Glomerular endothelial cell (primary cell): ENCODE measurements around a stretch of chr20.

- RAMPAGE, long total RNA, result no peak
Measured at GRCh38 chr20:19075240-19075556, 137.2 kb upstream of the SLC24A3 start.

GRCh38 chr20:19213851-19214603 lies 1.6 kb downstream of the SLC24A3 start:
- RAMPAGE, long total RNA, result no peak

DNA sequence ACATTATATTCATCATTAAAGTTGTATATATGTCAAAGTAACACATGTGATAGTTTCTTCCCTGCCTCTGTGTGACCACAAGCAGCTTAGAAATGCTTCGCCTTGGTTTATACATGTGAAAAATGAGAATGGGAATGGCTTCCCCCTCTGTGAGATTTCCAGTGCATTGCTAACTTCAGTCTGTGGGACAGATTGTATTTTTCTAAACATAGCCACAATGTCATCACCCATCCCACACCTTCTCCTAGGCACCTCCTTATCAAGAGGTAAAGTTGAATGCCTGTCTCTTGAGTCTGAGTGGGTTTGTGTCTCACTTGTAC lies 27.8 kb downstream of the RIN2 start:
- RAMPAGE, long total RNA, result no peak

- RAMPAGE, long total RNA, result no peak
Measured at GRCh38 chr20:19816867-19817577, 59.0 kb downstream of the RIN2 start.

DNA sequence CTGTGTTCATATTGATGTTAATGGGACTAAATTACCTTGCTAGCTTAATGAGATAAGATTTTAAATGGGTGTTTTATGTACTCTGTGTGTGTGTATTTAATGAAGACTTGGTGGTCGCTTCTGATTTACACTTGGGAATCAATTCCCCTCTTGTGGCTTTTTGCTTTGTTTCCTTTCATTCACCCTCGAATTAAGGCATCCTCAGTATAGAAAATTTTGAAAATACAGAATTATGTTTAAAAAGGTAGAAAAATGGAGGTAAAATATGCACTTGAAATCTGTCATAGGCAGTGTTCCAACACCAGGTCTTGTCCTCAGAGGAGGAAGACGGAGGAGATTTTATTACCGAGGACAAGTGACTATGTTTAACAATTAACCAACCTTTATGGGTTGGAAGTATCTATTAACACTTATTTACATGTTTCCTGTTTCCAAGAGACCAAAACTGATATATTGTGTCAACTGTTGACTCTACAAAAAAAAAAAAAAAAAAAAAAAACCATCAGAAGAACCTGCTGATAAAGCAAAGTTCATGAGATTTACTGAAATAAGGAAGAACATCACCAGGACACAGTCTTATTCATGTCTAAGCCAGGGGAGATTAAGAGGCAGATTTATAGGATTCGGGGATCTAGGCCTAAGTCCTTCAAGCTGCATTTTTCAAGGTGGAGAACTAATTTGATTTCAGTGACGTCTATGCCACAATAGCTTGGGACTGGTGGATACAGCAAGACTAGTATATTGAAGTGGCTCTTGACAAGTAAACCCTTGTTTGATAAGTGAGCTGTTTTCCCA lies 126.8 kb upstream of the NAA20 start:
- RAMPAGE, long total RNA, result no peak

GRCh38 chr20:19916990-19917416 lies 100.2 kb upstream of the NAA20 start:
- RAMPAGE, long total RNA, result no peak

GRCh38 chr20:19921017-19921971 lies 95.9 kb upstream of the NAA20 start:
- RAMPAGE, long total RNA, result no peak

- RAMPAGE, long total RNA, result no peak
Measured at GRCh38 chr20:20134295-20134494, 81.9 kb downstream of the CFAP61 start.

DNA sequence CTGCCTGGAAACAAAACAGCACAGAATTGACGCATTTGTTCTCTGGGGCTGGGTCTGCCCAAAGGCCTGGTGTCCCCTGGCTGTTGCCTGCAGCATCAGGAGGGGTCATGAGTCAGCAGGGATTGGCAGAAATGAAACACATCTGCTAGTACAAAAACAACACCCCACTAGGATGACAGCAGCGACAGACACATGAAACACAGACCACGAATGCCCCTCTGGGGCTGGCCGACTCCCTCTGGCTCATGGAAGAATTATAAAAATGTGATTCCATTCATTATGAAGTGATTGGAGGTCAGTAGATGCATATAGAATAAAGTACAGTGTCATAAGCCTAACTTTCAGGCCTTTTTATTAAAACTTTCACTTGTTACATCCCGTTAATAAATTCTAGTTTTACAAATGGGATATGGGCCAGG lies 157.5 kb upstream of the INSM1 start:
- RAMPAGE, long total RNA, result no peak

DNA sequence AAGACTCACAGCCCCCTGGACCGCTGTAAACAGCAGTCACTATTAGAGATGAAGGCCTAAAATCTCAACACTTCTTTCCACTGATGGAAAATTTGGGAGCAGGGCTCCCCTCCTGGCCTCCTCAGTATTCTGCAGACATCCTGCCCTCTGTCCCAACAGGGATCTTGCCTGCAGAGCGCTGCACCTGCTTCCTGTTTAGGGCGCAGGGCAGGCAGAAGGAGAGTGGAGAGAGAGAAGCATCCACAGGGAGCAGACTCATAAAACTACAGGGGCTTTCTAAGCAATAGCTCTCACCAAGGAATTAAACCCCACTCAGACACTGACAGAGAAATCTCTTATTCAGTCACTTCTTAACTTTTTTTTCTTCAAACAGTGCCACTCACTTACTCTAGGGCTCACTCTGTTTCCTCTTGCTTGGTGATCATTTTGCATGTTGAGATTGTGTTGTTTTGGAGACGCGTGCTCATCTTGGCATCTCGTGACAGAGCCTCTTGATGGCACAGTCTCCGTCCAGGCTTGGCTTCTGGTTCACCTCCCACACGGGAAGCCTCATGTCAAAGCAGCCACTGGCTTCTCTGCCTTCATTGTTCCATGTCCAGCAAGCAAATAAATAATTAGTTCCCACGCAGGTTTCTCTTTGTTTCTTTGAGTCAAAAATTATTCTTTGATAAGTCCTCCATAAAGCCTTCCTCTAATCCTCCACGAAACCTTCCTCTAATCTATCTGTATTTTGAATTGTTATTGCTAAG lies 153.1 kb upstream of the INSM1 start:
- RAMPAGE, long total RNA, result no peak

GRCh38 chr20:20276964-20277782 lies 90.7 kb upstream of the INSM1 start:
- RAMPAGE, long total RNA, result no peak

- RAMPAGE, long total RNA, result no peak
Measured at GRCh38 chr20:20368165-20369079, 518 bp downstream of the INSM1 start.

DNA sequence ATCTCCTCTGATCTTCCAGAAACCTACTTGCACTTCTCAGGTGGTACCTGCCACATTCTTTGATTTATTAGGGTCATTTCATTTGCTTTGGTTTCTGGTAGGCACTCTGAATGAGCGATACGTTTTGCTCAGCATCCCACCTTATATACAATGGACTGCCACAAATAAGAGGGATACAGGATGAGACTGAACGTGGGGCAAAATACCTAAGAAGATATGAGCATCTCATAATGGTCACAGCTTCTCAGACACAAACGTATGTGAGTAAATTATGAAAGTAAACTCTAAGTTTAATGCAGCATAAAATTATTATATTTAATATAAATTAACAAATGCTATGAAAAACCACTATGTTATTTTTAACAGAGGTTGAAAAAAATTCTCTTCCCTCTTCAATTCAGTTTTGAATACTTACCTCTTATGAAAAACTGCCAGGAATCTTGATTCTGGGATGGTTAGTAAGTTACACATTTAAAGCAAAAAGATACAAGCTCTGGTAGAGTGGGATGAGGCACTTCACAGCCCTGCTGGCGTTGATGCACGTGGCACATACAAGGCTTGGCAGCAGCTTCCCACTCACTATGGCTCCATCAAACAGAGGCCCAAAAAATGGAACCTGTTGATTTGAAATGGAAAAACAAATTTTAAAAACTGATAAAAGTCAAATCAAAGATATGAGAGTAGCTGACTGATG lies 104.6 kb downstream of the INSM1 start:
- RAMPAGE, long total RNA, result no peak

DNA sequence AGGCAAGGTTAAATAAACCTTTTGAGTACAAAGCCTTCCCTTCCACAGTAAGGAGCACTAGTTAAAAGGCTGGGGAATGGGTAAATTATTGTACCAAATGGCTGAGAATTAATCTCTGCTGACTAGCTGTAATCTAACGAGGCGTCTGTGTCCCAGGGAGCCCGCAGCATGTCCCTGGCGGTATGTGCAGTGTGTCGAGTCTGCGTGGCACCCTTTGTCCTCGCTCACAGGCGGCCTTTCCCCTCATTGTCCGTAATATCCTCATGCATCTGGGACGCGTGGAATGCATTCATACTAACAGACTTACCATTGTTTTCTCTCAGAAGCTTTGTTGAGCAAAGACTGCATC lies 124.5 kb downstream of the INSM1 start:
- RAMPAGE, long total RNA, result no peak

- RAMPAGE, long total RNA, result no peak
Measured at GRCh38 chr20:20504884-20505976, 137.3 kb downstream of the INSM1 start.

DNA sequence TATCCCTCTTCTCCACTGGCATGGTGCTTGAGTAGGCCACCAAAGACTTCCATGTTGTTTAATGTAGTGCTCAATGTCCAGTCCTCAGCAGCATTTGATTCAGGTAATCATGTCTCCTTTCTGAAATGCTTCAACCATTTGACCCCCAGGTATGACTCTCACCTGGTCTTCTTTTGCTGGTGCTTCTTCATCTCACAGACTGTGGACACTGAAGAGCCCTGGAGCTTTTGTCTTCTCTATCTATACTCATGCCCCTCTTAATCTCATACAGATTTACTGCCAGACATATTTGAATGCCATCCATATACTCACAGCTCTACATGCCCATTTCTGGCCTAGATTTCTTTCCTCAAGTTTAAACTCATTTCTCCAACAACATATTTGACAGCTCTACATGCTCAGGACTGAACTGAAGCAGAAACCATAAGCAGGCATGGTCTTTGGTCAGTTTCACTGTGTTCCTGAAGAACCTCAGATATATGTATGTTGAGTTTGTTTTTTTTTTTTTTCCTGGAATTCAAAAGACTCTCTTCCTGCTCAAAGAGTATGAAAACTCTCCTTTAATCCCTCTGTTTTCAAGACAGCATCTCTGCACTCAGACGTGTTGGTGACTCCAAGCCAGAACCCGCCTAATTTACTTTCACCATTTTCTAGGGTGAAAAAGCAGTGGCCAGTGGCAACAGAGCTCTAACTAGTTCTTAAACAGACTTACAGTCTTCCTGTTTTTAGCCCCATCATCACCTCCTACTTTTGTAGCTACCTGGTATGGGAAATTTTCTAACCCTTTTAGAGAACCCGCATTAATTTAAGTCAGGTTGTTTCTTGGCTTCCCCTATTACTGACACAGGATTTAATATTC lies 137.3 kb downstream of the RALGAPA2 start:
- RAMPAGE, long total RNA, result no peak

DNA sequence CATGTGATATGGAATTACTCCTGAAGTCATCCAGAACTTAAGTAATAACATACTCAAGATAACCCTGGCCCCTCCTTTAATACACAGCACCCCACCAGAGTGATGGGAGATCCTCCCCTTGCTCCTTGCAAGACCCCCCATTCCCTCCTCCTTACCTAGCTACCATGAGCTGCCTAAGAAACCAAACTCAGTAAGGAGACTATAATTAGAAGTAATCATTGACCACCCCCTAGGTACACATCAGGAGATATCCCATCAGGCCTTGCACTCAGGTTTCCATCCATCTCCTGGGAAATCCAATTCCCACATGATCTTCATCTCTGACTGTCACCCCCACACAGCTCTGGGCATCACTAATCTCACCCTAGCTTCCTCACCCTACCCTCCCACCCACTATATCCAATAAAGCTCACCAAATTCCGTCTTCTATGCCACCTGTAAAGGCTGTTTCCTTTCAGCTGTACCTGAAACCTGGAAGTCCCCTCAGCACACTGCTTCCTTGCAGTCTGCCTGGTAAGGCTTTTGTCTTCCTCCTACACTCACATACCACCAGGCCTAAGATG lies 22.2 kb downstream of the RALGAPA2 start:
- RAMPAGE, long total RNA, result no peak

DNA sequence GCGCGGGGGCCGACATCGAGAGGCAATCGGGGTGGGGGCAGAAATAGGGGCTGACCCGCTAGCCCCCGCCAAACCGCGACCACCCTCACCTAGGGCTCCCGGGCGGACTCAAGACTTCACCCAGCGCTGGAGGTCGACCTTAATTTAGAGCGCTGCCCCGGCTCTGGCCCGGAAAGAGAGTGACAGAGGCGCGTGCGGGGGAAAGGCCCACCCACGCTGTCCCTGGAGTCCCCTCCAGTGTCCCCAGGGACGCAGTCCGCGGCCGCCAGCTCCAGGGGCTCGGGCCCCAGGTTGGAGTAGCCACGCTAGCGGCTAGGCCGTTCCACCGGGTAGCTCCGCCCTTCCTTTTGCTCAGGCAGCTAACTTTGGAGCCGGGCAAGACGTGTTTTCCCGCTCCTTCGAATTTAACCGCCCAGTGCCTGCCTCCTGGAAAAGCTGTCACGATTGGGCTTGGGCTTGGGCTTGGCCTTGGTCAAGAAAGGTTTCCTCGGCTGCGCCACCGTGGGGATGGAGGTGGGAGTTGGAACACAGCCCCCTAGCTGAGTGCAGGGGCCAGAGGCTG lies 24.5 kb upstream of the KIZ start:
- RAMPAGE, long total RNA, result no peak

DNA sequence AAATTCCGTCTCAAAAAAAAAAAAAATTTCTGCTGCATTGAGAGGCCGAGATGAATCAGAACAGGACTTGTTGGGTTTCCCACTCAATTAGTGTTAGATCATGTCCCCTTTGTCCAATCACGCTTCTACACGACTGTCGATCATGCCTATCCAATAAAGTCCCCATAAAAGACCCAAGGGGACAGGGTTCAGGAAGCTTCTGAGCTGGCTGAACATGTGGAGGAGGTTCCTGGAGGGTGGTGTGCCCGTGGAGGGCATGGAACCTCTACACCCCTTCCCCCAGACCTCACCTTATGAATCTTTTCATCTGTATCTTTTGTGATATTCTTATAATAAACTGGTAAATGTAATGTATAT lies 3.3 kb upstream of the KIZ start:
- RAMPAGE, long total RNA, result no peak

DNA sequence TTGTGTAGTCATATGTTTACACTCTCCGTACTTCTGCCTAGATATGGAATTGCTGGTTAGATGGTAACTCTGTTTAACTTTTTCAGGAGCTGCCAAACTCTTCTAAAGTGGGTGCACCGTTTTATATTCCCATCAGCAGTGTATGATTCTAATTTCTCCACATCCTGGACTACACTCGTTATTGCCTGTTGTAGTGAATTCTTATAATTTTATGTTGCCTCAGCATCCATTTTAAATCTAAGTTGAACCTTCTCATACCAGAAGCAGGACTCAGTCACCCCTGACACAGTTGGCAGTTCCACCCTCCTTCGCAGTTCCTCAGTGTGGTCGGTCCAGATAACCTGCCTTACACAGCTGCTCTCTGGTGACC lies 33.9 kb downstream of the KIZ start:
- RAMPAGE, long total RNA, result no peak